Measurements from ENCODE around the gene OCSTAMP.

DNA sequence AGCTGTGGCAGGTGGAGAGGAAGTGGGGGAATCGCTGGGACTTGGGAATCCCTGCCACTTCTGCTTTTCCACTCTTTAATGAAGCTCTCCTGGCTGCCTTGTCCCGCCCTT is at the start of gene OCSTAMP:
Gene OCSTAMP (minus strand): TSS at position 53 of the 111 bp plus-strand sequence.
- RRBS, result no CpG with 5 or more reads among the region's 2 CpGs
CAGE:
- cytosol, long polyA plus RNA, result no peak
- long polyA plus RNA, result no peak
- nucleus, long polyA plus RNA, result no peak

GRCh38 chr20:46701938-46702380 is 7.5 kb upstream of the SLC2A10 start:
- RRBS, result no CpG with 5 or more reads among the region's 6 CpGs
CAGE:
- cytosol, long polyA plus RNA, result no peak
- long polyA plus RNA, result no peak
- nucleus, long polyA plus RNA, result no peak

- RRBS, result no CpG with 5 or more reads among the region's 7 CpGs
CAGE:
- cytosol, long polyA plus RNA, result no peak
- long polyA plus RNA, result no peak
- nucleus, long polyA plus RNA, result no peak
Measured at GRCh38 chr20:46708178-46708621, 1.2 kb upstream of the SLC2A10 start.

DNA sequence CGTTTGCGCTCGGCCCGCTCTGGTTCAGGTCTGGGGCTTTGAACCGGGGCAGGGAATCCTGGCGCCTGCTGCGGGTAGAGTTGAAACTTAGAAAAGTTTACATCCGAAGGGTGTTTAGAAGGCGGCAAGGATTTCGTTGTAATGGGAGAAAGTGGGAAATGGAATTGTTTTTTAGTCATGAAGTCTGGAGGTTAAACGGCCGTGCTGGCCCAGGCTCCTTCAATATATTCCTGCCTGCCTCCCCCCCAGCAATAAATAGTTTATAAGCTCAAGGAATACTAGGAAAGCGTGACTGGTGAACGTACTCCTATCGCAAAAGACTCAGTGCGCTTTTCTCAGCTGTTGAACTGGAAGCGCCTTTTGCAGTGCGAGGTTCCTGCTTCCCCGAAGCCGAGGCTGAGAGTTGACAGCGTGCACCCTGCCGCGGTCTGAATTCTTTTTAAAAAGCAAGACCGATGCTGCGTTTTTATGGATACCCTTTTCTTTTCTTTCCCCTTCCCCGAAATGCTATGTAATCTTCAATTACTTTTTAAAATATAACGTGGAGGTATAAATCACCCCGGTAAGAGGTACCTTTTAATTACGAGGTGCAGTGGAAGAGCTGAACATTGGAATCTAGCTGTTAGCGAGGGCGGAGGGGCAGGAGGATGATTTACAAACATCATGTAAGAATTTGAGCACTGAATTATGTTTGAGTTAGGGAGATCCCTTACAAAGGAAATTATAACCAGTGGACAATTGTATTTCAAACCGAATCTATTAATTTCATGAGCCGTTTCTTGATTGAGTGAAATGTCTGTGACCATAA is 1.1 kb downstream of the EYA2 start:
- RRBS, result no CpG with 5 or more reads among the region's 33 CpGs
CAGE:
- cytosol, long polyA plus RNA, result no peak
- long polyA plus RNA, result no peak
- nucleus, long polyA plus RNA, result no peak

GRCh38 chr20:46989945-46990217 is 95.2 kb downstream of the EYA2 start:
- RRBS, result no CpG with 5 or more reads among the region's 5 CpGs
CAGE:
- cytosol, long polyA plus RNA, result no peak
- long polyA plus RNA, result no peak
- nucleus, long polyA plus RNA, result no peak

DNA sequence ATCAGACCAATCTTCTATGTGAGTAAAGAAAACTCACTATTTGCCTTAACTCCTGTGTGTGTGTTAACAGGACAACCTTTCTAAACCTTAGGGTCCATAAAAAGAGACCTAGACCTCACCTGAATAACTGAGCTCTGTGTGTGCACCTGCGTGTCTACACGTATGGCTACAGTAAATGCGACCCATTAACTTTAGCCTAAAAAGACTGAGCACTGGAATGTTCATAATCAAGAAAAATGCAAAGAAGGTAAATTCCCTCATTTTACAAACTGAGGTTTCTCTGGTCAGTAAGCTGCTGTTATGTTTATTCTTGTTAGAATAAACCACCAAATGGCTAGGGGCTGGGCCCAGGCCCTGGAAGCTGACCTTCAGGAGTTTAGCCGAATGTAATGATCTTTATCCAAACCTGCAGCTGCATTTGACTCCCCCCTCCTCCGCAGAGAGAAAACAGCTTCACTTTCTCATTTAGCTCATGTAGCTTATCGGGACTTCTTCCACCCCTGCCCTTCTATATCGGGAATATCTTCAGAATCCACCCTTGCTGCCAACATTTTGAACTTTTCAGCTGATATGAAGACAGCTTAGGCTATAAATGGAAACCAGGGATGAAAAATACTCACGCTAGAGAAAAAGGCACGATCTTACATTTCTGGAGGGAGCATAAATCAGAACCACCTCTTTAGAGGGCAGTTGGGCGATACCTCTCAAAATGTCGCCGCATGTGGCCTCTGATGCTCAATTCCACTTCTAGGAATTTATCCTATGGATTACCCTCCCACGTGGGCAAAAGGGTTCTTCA is 102.7 kb downstream of the ZMYND8 start:
- RRBS, result no CpG with 5 or more reads among the region's 13 CpGs
CAGE:
- cytosol, long polyA plus RNA, result no peak
- long polyA plus RNA, result no peak
- nucleus, long polyA plus RNA, result no peak

DNA sequence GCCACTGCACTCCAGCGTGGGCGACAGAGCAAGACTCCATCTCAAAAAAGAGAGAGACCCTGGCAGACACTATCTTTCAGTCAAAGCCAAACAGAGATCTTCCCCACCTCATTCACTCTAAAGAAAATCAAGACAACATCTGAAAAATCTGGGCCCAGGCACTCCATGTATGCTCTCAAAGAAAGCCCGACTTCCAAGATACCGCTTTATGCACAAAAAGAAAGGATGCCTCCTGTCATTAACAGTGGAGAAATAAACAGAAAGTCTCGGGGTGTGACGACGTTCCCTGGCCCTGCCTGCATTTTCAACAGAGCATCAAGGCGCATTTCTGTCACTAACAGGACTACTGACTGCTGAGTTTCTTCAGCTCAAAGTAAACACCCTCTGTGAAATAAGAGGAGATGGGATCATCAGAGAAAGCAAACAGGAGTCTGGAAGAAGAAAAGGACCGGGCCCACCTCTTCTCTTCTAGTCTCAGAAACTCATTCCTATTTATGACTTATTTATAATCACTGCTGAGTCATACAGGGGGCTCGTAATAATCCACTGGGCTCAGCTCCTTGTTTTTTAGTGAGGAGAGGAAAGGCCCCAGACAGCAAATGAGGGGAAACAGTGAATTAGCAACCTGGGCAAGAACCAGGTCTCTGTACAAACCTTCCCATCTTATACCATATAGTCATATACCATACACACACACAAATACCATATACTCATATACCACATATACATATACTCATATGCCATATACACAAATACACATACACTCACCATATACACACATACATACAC is 99.7 kb downstream of the ZMYND8 start:
- RRBS, result no CpG with 5 or more reads among the region's 10 CpGs
CAGE:
- cytosol, long polyA plus RNA, result no peak
- long polyA plus RNA, result no peak
- nucleus, long polyA plus RNA, result no peak

- RRBS, result no CpG with 5 or more reads among the region's 8 CpGs
CAGE:
- cytosol, long polyA plus RNA, result no peak
- long polyA plus RNA, result no peak
- nucleus, long polyA plus RNA, result no peak
Measured at GRCh38 chr20:47263503-47264148, 92.9 kb downstream of the ZMYND8 start.

DNA sequence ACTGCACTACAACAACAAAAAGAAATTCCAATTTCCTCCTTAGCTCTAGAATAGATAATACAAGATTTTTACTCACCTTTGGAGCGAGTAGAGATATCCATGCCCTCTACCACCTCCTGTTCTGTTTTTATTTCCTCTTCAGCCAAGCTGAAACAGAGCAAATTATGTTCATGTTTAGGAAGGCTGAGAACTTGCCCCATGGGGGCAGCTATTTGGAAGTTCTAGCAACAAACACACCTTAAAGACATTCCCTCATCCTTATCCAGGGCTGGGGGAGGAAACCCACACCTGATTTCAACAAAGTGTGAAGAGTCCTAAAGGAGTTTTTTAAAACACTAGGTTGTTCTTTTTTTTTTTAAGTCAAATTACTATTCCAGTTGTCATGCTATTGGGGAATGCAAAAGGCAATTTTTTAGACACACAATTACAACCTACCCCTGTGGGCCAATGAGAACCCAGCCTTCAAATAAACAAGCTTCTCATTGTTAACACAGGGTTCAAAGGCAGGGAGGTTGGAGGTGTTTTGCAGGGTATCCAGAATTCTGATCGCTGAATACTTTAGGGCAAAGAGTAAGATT is 8.6 kb downstream of the ZMYND8 start:
- RRBS, result no CpG with 5 or more reads among the region's 2 CpGs
CAGE:
- cytosol, long polyA plus RNA, result no peak
- long polyA plus RNA, result no peak
- nucleus, long polyA plus RNA, result no peak

GRCh38 chr20:47359481-47360013 is 3.0 kb upstream of the ZMYND8 start:
- RRBS, result no CpG with 5 or more reads among the region's 5 CpGs
CAGE:
- cytosol, long polyA plus RNA, result no peak
- long polyA plus RNA, result no peak
- nucleus, long polyA plus RNA, result no peak

DNA sequence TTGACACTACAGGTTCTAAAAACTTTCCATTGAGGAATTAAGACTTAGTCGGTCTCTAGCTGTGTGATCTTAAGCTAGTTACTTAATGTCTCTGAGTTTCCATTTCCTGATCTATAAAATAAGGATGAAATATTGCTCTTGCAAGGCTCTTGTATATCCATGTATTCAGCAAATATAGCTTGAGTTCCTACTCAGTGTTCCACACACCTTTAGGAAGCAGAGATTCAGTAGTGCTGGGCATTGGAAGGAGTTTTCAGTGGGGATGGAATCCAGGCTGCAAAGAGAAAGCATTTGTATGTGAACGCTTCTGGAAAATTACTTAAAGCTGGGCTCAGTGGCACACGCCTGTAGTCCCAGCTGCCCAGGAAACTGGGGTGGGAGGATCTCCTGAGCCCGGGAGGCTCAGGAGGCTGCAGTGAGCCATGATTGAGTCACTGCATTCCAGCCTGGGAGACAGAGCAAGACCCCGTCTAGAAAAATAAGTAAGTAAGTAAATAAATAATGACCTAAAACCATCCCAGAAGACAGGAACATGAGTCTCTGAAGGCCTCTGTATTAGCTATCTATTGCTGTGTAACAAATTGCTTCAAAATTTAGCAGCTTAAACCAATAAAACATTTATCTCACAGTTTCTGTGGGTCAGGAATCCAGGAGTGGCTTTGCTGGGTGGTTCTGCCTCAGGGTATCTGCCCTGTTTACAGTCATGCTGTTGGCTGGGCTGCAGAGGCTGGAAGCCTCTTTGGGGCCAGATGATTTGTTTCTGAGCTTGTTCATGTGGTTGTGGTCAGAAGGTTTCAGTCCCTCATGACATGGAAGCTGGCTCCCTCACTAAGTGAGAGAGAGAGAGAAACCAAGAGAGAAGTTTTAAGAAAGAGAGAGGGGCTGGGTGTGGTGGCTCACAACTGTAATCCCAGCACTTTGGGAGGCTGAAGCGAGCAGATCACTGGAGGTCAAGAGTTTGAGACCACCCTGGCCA is 48.5 kb upstream of the NCOA3 start:
- RRBS, result no CpG with 5 or more reads among the region's 6 CpGs
CAGE:
- cytosol, long polyA plus RNA, result no peak
- long polyA plus RNA, result no peak
- nucleus, long polyA plus RNA, result no peak

DNA sequence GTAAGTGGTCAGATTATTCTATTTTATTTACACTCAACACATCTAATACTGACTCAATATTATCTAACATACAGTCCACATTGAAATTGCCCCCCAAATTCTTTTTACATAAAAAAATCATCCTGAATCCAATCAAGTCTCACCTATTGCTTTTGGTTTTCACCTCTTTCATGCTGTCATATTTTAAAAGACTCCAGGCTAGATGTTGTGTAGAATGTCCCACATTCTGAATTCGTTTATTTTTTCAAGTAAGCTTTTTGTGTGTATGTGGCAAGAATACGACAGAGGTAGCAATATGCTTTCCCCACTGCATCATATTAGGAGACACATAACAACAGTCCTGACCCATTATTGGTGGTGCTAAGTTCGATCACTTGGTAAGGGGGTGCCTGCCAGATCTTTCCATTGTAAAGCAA is 712 bp upstream of the NCOA3 start:
- RRBS, result no CpG with 5 or more reads among the region's 3 CpGs
CAGE:
- cytosol, long polyA plus RNA, result no peak
- long polyA plus RNA, result no peak
- nucleus, long polyA plus RNA, result no peak

- RRBS, result no CpG with 5 or more reads among the region's 10 CpGs
CAGE:
- cytosol, long polyA plus RNA, result no peak
- long polyA plus RNA, result no peak
- nucleus, long polyA plus RNA, result no peak
Measured at GRCh38 chr20:47521246-47521729, 19.6 kb downstream of the NCOA3 start.

DNA sequence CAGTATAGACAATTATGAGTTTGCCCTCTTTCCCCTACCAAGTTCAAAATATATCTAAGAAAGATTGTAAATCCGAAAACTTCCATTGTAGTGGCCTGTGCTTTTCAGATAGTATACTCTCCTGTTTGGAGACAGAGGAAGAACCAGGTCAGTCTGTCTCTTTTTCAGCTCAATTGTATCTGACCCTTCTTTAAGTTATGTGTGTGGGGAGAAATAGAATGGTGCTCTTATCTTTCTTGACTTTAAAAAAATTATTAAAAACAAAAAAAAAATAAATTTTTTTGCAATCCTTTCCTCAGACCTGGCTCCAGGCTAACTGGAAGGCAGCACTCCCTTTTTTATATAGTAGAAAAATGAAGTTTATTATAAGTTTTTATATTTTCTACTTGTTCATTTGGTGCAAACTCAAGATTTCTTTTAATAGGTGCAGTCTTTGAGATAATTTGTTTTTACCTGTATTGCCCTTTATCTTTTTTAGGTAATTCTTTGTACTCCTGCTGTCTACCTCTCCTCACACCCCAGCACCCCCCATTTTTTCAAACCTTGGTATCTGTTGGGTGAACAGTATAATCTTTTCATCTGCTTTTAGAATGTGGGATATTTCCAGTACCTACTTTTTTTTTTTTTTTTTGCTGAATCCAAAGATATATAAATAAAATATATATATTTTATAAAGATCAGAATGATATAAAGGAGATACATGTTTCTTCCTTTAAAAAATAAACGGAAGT is 129.6 kb downstream of the SULF2 start:
- RRBS, result no CpG with 5 or more reads among the region's 2 CpGs
CAGE:
- cytosol, long polyA plus RNA, result no peak
- long polyA plus RNA, result no peak
- nucleus, long polyA plus RNA, result no peak

GRCh38 chr20:47725418-47725798 is 59.9 kb downstream of the SULF2 start:
- RRBS, result 8% methylated on average over 3 of the region's 7 CpGs
CAGE:
- cytosol, long polyA plus RNA, result no peak
- long polyA plus RNA, result no peak
- nucleus, long polyA plus RNA, result no peak

- RRBS, result no CpG with 5 or more reads among the region's 40 CpGs
CAGE:
- cytosol, long polyA plus RNA, result no peak
- long polyA plus RNA, result no peak
- nucleus, long polyA plus RNA, result no peak
Measured at GRCh38 chr20:47727230-47728704, 57.5 kb downstream of the SULF2 start.

- RRBS, result no CpG with 5 or more reads among the region's 12 CpGs
CAGE:
- cytosol, long polyA plus RNA, result no peak
- long polyA plus RNA, result no peak
- nucleus, long polyA plus RNA, result no peak
Measured at GRCh38 chr20:47735530-47736176, 49.6 kb downstream of the SULF2 start.

DNA sequence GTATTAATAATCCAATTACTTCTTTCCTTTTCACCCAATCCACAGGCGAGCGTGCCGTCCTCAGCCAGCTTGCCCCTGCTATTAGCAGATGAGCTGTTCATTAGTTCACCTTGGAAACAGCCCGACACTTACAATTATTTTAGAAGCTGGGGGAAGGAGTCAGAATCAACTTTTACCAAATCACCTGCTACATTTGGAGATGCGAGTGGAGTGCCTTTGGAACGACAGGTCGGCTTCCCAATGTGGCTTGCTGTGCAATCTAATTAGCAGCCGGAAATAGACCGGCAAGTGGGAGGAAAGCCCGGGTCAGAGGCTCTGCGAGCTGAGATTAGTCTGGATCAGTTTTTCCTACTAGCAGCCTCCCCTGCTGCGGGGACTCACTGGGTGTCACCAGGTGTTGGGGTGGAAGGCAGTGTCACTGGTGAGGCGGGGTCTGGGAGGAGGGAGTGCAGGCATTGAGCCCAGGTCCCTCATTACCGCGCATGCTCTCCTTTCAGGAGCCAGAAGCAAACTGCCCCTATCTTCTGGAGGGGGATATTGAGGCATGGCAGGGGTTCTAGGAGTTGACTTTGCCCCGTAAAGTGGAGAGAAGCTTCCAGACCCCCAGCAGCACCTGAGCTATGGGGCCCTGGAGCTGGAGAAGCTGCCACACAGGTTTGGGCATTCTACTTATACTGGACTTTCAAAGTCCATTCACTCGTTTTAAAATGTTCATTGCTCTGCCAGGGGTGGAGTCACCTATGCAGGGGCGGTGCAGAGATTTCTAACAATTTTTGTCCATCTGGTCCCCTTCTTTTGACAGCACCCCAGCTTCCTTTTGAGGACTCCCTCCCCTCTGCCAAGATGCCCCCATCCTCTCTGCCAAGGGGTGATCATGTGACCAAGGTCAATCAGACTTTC is 11.1 kb downstream of the SULF2 start:
- RRBS, result no CpG with 5 or more reads among the region's 18 CpGs
CAGE:
- cytosol, long polyA plus RNA, result no peak
- long polyA plus RNA, result no peak
- nucleus, long polyA plus RNA, result no peak

GRCh38 chr20:48338822-48339563 is 488.8 kb downstream of the PREX1 start:
- RRBS, result no CpG with 5 or more reads among the region's 18 CpGs
CAGE:
- cytosol, long polyA plus RNA, result no peak
- long polyA plus RNA, result no peak
- nucleus, long polyA plus RNA, result no peak

GRCh38 chr20:48541506-48541749 is 286.4 kb downstream of the PREX1 start:
- RRBS, result no CpG with 5 or more reads among the region's 2 CpGs
CAGE:
- cytosol, long polyA plus RNA, result no peak
- long polyA plus RNA, result no peak
- nucleus, long polyA plus RNA, result no peak